ENCODE data around the genes ADGRG7 and ZBTB11.

GRCh38 chr3:100519099-100519393 is 26.6 kb downstream of the TMEM45A start:
- PRO-cap, result no peak

DNA sequence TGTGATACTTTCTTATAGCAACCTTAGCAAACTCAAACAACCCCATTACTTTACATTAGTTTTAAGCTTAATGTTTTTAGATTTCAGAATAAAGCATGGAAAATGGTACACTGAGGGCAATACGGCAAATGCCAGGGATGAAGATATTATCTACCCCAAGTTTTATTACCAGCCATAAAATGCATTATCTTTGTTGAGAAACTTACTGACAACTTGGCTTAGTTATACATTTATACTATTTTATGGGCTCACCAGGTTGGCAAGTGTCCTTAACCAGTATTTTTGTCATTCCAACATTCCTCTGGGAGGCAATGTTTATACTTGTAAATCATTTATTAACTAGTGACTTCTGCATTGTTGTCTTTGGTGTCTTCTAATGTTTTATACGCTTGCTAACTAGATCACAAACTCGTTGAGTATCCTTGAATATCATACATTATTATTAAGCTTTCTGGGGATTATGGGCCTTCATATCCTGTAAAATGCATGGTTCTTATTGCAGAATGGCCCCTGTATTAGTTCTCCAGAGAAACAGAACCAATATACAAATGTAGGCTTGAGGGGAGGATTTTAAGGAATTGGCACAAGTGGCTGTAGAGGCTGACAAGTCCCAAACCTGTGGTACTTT is 17.9 kb upstream of the ADGRG7 start:
- PRO-cap, result no peak

DNA sequence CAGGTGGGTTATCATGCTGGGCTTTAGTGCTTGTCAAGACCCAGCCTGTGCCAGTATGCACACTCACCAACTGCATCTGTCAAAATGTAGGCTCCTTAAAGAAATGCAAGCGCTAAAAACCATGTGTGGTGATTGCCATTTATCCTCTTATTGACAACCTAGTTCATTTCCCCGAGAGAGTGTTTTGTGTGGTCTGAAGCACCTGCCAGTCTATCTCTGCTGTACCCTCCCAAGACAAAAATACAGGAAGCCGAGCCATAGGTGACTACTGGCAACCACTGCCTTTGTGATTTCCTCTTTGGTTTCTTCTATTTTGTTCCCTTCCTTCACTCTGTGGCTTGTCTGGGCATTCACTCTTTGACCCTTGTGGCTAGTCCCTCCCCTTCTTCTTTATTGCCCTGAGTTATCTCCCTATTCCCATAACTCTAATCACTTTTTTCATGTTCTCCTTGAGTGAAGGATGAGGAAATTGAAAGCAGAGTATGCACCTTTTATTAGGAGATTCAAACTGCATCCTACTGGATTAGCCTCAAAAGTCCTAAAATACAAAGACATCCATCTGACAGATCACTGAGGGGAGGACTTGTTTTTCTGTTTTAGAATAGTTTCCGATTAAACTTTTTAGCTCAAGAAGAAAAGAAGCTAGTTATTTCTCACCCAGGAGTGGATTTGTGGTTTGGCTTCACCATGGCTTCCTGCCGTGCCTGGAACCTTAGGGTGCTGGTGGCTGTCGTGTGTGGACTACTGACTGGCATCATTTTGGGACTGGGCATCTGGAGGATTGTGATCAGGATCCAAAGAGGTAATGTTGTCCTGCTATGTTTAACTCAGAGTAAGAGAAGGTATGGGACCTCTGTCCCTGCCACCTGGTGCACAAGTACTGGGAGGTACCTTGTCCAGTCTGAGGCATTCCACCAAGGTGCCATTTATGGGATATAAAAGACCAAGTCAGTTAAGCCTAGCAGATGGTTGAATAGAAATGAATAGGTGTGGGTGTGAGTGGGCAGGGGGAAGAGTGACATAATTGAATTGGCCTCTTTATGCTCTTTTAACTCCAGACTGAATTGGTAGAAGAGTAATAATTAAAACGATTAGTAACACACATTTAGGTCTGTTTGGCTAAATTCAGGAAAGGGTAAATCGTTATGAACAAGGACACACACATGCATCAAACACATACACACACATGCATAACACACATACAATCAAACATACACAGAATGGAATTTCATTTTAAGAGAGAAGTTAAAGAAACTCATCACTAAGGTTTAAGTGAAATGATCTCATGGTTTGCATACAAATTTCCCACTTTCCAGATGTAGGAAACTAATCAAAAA is at the start of gene ADGRG7:
ADGRG7 (plus strand) TSS at position 432 of the 1,337 bp plus-strand sequence.
- PRO-cap, result bidirectional peak, plus-strand start at position 452 of the sequence, minus-strand start at position 300 of the sequence; bidirectional peak, plus-strand start at position 996 of the sequence, minus-strand start at position 879 of the sequence

GRCh38 chr3:101643413-101644382 is 33.2 kb downstream of the ZBTB11 start:
- PRO-cap, result no peak

GRCh38 chr3:101676989-101677623 is at the start of gene ZBTB11:
Gene ZBTB11, minus strand, starts transcription at chr3:101677132.
- PRO-cap, result bidirectional peak, plus-strand start at chr3:101677104, minus-strand start at chr3:101677132

GRCh38 chr3:101690853-101691474 is 4.4 kb upstream of the RPL24 start:
- PRO-cap, result no peak

DNA sequence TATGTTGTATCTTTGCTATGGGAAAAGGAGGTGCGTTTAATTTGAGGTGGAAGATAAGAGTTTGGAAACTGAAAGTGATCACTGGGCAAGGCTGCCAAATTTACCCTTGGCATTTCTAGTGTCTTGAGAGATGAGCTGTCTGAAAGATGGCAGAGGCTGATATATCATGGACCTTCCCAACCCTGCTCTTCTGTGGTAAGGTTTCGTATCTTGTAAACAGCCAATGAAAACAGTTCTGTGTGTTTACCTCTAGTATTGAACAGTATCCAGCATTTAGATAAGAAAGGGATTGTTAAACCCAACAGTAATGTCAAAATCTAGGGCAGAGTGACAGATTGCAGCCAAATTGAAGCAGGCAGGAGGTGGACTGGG is 15.8 kb upstream of the NFKBIZ start:
- PRO-cap, result no peak

- PRO-cap, result unidirectional peak, minus-strand start at chr3:101850904
Measured at GRCh38 chr3:101850341-101851087, 1.2 kb downstream of the NFKBIZ start.

GRCh38 chr3:101854021-101854380 is 4.7 kb downstream of the NFKBIZ start:
- PRO-cap, result no peak

DNA sequence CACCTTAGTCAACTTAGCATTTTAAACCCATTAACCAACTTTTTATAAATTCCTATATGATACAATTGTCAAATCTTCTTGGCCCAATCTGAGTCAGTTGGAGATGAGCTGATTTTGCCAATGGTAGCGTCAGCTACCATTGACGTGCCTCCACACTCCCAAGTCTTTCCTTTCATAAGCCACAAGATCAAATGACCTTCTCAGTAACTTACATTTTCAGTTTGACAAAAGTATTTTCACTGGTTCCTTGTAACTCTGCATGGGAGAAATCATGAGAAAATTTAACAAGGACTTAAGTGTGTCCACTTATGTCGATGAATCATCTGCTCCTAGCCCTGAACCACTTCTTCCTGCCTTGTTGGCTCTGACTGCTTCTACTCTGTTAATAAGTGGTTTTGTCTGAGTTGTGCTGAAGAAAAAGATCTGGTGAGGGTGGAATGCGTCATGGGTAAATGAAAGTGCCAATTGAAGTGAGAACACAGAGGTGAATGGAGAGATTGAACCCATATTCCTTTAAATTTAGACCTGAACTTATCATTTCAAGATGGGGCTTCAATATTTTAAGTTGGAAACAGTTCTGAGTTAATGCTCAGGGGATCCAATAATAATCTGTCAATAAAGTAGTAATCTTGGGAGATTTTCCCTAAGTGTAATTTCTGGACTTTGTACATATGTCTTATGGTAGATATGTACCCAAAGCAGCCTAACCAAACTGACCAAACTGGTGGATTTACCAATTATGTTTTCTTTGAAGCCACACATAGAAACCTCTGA is 101.3 kb downstream of the NFKBIZ start:
- PRO-cap, result no peak

GRCh38 chr3:102085711-102086093 is 236.4 kb downstream of the NFKBIZ start:
- PRO-cap, result no peak

GRCh38 chr3:102141476-102142373 is 292.4 kb downstream of the NFKBIZ start:
- PRO-cap, result no peak

GRCh38 chr3:102764891-102765143 is 330.0 kb downstream of the ZPLD1 start:
- PRO-cap, result no peak

- PRO-cap, result unidirectional peak, plus-strand start at chr3:105353610
Measured at GRCh38 chr3:105353209-105354444, 13.1 kb upstream of the ALCAM start.

DNA sequence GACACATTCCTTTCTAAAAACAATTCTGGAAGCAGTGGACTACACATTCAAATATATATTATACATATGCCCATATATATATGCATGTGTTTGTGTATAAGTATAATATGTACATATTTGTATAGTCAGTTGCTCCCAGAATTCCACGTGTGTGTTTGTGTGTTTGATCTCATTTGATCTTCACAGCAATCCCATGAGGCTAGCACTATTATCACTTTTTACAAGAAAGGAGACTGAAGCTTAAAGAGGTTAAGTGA is 2.1 kb upstream of the ALCAM start:
- PRO-cap, result no peak

- PRO-cap, result no peak
Measured at GRCh38 chr3:105439313-105440210, 72.9 kb downstream of the ALCAM start.

DNA sequence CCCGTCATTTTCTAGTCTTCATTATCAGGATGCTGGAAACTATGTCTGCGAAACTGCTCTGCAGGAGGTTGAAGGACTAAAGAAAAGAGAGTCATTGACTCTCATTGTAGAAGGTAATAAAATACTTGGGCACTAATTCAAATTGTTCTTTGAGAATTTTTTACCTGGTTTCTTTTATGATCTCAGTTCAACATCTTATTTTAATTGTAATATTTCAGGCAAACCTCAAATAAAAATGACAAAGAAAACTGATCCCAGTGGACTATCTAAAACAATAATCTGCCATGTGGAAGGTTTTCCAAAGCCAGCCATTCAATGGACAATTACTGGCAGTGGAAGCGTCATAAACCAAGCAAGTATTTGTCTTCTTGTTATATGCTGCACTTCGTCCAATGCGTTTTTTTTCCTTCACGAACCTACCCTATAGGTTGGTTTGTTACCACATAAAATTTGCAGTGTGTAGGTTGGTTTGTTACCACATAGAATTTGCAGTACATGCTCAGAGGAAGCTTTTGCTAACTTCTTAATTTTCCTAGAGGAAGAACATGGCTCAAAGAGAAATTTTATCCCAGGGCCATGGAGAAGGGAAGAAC is 180.6 kb downstream of the ALCAM start:
- PRO-cap, result no peak

- PRO-cap, result no peak
Measured at GRCh38 chr3:105792031-105792593, 76.7 kb downstream of the CBLB start.

GRCh38 chr3:105862394-105862818 is 6.4 kb downstream of the CBLB start:
- PRO-cap, result no peak

DNA sequence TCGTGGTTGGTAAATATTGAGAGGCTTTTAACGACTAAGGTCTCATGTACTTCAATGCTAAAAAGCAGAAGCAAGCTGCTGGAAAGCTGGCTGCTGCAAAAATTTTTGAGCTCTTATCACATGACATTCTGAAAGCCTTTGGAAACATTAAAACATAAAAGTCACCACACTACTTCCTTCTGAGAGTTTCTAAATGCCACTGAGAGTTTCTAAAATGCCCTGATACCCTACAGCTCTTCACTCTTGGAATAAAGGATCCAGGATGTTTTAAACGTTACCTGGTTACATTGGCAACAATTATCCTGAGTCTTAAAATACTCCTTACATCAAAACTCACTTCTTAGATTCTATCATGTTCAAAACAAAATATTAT is 39.0 kb upstream of the CBLB start:
- PRO-cap, result no peak